Measurements from ENCODE around the gene MTHFD1.

GRCh38 chr14:63452765-63453465 lies 90.3 kb downstream of the PPP2R5E start:
- RRBS: no CpG with 5 or more reads among the region's 5 CpGs

DNA sequence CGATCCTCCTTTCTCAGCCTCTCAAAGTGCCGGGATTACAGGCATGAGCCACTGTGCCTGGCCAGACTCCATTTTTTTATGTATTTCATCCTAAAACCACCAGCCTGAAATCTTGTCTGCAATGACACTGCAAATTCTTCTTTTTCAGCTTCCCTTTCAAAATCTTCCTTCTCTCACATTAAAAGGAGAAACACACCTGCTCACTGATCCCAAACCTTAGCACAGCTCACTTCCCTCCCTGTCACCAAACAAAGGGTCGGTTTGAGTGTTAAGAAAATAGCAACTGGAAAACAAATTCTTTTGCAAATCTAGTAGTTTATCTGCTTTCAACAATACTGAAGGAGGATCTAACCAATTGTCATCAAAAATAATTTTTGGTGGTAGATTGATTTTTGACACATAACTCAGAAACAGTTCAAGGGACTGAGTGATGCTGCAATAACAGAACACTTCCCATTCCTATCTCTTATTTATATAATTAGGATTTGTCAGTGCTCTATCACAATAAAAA lies 62.4 kb downstream of the PPP2R5E start:
- RRBS: no CpG with 5 or more reads among the region's 3 CpGs

GRCh38 chr14:63563523-63564030 lies 20.4 kb upstream of the PPP2R5E start:
- RRBS: no CpG with 5 or more reads among the region's 6 CpGs

DNA sequence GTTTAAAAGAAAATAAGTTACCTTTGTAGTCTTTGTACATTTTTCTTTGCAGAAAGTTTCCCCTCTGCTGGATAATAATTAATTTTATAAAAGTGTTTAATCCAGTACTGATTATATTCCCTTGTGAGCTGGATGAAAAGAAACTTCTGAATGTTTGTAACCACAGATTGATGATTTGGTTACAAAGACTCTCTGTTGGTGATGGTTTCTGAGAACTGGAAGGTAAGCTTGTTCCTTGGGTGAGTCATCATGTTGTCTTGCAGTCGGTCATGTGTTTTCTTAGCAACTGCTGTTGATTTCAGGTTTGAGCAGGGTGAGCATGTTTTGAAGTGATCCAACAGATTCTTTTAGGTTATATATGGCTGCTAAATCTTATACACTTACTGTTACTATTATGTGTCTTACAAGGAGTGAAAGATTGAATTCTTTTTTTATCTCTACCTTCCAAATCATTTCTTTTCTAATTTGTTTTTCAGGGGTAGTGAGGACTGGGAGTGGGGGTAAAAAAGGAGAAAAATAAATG lies 11.5 kb downstream of the SYNE2 start:
- RRBS: no CpG with 5 or more reads among the region's 1 CpG

GRCh38 chr14:63900096-63900459 lies 47.3 kb downstream of the SYNE2 start:
- RRBS: no CpG with 5 or more reads among the region's 2 CpGs

DNA sequence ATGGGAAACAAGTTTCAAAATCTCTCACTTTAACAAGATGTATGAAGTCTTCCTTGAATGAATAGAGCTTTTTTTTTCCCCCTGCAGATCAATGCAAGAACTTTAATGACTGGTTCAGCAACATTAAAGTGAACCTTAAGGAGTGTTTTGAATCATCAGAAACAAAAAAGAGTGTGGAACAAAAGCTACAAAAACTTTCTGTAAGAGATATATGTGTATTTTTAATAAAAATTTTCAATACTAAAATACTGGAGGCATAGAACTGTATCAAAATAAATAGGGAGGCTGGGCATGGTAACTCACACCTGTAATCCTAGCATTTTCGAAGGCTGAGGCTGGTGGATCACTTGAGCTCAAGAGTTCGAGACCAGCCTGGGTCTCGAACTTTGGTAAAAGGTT lies 169.9 kb downstream of the SYNE2 start:
- RRBS: no CpG with 5 or more reads among the region's 3 CpGs

- RRBS: no CpG with 5 or more reads among the region's 3 CpGs
Measured at GRCh38 chr14:64051411-64052186, 198.8 kb downstream of the SYNE2 start.

DNA sequence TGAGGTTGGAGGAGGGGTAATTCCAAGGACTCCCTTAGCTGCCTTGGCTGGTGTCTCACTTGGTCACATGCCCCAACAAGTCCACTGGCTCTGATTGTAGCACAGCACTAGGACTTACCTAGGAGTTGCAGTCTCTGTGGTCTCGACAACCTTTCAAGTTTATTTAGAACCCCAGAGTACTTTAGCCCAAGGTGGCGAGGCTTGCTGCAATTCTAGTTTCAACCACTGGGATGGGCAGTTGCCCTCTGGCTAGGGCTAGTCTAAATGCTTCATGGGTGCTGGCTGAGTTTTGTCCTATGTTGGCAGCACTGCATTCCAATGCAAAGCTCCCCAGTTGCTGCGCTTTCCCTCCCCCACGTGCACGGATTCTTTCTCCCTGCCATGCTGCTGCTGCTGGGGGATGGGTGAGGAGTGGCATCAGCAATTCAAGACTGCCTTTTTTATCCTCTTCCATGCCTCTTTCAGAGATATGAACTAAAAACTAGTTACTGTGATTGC lies 207.8 kb downstream of the SYNE2 start:
- RRBS: no CpG with 5 or more reads among the region's 5 CpGs

GRCh38 chr14:64114004-64114880 lies 179.9 kb downstream of the ESR2 start:
- RRBS: no CpG with 5 or more reads among the region's 15 CpGs

DNA sequence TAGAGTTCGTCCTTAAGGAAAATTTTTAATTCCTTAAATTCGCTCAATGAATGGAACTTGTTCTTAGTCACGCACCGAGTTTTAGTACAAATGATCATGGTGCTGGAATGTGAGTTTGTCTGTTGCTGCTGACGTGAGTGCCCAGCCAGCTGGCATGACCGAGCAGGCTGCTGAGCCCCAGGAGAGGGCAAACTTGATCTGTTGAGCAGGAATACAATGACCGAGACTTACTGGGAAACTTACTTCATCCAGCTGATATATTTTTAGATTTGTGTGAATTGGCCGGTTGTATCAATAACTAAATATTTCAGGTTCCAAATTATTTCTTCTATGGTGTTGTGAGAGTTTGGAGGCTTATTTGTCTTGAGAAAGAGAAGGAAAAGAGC lies 176.1 kb downstream of the ESR2 start:
- RRBS: no CpG with 5 or more reads among the region's 8 CpGs

DNA sequence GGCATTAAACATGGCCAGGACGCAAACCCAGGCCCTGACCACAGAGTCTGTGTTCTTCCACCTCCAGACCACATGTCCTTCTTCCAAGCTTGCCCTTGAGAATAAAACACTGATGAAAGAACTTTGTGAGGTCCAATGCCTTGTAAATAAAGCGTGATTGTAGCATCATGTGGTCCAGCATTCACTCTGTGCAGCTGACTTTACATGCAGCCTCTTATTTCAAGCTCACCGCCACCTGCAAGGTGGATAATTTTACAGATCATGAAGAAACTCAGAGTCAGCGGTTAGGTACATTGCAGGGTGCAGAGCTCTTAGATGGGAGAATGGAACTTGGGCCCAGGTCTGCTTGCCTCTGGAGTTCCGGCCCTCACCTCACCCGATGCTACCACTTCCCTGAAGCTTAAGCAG lies 93.3 kb downstream of the ESR2 start:
- RRBS: no CpG with 5 or more reads among the region's 6 CpGs

- RRBS: no CpG with 5 or more reads among the region's 3 CpGs
Measured at GRCh38 chr14:64228590-64228838, 65.7 kb downstream of the ESR2 start.

- RRBS: no CpG with 5 or more reads among the region's 9 CpGs
Measured at GRCh38 chr14:64293389-64293993, 680 bp downstream of the ESR2 start.

DNA sequence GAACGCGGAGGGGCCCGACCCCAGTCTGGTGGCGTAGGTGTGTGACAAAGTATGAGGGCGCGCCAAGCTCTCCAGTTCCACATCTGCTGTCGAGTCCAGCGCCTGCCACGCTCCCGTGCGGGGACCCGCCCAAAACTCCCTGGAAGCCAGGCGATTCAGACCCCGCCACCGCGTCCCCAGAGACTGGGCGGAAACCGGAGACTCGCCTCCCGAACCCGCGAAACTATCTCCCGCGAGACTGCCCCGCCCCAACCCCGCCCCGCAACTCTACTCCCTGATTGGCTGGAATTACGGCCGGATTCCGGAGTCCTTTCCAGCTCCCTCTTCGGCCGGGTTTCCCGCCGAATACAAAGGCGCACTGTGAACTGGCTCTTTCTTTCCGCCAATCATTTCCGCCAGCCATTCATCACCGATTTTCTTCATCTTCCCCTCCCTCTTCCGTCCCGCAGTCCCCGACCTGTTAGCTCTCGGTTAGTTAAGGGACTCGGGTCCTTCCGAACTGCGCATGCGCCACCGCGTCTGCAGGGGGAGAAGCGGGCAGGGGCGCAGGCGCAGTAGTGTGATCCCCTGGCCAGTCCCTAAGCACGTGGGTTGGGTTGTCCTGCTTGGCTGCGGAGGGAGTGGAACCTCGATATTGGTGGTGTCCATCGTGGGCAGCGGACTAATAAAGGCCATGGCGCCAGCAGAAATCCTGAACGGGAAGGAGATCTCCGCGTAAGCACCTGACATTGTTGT lies at the start of gene MTHFD1:
Gene MTHFD1 (plus strand): TSS at position 599 of the 735 bp plus-strand sequence.
- RRBS: 0% methylated on average over 7 of the region's 60 CpGs

DNA sequence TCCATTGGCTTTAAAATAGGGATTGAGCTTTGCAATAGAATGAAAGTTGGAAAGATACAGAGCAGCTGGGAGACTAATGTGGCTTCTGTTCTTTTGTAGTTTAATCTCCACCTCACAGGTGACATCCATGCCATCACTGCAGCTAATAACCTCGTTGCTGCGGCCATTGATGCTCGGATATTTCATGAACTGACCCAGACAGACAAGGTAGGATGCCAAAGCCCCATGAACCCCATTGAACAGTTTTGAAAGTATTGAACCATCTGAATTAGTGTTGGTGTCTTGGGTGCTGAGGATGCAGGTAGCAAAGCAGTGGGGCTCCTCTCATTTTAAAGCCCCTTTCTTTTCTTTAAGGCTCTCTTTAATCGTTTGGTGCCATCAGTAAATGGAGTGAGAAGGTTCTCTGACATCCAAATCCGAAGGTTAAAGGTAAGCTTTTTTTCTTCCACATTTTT lies 33.8 kb upstream of the AKAP5 start:
- RRBS: no CpG with 5 or more reads among the region's 5 CpGs

DNA sequence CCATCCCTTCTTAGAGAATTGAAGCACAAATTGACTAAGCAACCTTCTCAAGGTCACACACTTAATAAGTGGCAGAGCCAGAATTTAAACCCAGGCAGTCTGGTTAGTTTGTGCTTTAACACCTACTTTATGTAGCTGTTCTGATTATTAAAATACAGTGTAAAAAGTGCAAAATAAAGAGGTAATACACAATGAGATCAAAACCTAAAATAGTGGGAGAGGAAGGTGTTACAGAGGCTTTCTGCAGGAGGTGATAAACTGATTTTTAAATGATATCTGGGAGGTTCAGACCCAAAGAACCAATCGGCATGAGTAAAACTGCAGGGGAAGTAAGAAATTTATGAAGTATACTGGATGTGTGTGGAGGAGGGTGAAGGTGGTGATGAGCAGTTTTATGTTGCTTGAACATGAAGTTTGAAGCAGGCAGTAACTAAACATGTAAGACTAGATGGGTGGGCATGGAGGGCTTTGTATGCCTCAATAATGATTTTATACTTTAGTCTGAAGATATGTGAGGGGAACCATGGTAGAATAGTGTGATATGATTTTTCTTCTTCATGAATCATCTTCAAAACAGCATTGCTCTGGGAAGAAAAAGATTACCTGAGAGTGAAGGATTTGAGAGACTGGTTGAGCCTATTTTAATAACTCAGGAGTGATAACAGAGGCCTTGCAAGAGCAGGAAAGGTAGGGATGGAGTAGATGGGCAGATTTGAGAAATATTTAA lies 5.8 kb downstream of the ZBTB1 start:
- RRBS: no CpG with 5 or more reads among the region's 1 CpG

GRCh38 chr14:64514837-64515401 lies 10.3 kb downstream of the ZBTB1 start:
- RRBS: no CpG with 5 or more reads among the region's 2 CpGs

GRCh38 chr14:64541937-64542596 lies 1.5 kb downstream of the HSPA2 start:
- RRBS: 82% methylated on average over 12 of the region's 52 CpGs

DNA sequence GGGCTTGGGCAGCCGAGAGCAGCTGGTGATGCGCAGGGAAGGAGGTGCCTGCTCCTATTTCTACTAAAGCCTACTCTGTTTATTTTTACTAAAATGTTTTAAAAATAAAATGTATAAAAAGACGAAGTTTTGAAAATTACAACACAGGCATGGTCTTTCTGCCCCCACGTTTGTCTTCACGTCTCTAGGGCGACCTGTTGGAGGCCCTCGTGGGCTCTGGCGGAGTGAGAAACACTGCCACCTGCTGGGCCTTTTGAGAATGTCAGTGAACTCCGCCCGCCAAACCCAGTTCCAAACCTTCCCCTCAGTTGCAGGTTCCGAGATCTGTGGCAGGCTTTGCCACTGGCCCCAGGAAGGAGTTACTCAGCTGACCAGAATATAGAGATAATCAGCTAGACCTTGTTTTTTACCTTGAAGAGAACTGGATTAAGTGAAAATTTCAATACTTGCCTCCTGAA lies 67.6 kb upstream of the PLEKHG3 start:
- RRBS: no CpG with 5 or more reads among the region's 11 CpGs

DNA sequence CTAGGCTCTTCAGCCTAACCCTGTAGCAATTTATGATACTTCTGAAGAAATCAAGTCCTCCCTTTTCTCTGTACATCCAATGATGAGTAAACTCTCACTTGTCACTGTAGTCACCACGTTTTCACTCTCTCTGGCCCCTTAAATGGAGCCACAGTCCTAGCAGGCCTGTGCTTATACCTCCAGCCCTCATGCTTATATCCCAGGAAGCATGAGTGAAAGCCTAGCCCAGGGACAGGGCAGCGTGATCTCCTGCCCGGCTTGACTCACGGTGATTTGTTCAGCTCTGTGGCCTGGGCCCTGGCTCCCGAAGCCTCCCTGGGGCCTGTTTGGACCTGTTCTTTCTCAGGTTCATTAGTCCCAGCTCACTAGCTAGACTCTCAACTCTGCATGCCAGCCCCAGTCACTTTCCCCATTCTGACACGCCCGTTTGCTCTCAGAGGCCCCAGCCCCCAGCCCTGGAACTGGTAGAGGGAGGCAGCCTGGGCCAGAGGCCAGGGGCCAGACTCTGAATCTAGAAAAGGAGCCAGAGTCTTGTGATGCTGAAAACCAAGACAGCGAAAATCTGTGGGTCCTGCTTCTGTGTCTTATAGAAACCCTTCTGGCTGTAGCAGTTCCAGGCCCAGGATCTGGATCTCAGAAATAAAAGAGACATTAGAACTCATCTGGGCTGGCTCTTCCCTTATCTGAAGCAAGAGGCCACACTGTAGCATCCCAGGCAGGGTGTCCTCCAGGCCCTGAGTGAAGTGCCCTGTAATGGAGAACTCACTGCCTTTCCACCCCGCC lies 23.9 kb upstream of the PLEKHG3 start:
- RRBS: no CpG with 5 or more reads among the region's 9 CpGs

Measured in BE2C (cell line).